ENCODE results near the gene CPAMD8.

- RRBS = 0% methylated on average over 2 of the region's 23 CpGs
Observed at GRCh38 chr19:16586922-16588041, 15.1 kb upstream of the SLC35E1 start.

GRCh38 chr19:16594572-16595017 is 22.4 kb upstream of the SLC35E1 start:
- RRBS = no CpG with 5 or more reads among the region's 6 CpGs

GRCh38 chr19:16652329-16653058 is 7.5 kb downstream of the SMIM7 start:
- RRBS = no CpG with 5 or more reads among the region's 10 CpGs

DNA sequence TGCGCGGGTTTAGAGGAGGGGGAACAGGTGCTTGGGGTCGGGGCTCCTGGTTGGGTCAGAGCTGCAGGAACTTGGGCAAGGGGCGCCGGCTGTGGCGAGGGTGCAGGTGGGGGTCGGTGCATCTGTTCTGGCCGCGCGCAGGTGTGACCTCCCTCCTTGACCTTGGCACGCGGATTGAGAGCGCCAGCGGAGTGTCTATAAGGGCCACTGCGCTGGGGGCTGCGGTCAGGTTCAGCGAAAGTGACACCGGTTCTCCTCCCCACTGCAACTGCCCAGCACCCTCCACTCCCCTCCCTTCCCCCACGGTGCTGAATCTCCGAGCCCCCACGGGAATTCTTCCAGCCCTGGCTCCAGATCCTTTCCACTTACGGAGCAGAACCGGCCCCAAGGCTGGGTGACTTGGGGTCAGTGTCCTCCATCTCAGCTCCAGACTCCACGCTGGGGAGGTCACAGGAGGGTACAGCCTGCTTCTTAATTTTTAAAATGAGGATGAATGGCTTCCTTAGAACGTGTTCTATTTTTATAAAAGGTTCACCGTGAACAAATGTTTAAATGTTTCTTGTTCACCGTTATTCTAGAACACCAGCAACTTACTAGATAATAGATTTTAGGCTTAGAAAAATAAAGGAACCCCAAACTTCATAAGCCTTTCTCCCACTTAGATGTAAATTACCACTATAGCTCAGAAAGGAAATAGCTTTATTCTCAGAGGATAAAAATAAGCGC is 797 bp downstream of the TMEM38A start:
- RRBS = no CpG with 5 or more reads among the region's 28 CpGs

- RRBS = no CpG with 5 or more reads among the region's 16 CpGs
Observed at GRCh38 chr19:16841439-16842109, 12.4 kb downstream of the SIN3B start.

DNA sequence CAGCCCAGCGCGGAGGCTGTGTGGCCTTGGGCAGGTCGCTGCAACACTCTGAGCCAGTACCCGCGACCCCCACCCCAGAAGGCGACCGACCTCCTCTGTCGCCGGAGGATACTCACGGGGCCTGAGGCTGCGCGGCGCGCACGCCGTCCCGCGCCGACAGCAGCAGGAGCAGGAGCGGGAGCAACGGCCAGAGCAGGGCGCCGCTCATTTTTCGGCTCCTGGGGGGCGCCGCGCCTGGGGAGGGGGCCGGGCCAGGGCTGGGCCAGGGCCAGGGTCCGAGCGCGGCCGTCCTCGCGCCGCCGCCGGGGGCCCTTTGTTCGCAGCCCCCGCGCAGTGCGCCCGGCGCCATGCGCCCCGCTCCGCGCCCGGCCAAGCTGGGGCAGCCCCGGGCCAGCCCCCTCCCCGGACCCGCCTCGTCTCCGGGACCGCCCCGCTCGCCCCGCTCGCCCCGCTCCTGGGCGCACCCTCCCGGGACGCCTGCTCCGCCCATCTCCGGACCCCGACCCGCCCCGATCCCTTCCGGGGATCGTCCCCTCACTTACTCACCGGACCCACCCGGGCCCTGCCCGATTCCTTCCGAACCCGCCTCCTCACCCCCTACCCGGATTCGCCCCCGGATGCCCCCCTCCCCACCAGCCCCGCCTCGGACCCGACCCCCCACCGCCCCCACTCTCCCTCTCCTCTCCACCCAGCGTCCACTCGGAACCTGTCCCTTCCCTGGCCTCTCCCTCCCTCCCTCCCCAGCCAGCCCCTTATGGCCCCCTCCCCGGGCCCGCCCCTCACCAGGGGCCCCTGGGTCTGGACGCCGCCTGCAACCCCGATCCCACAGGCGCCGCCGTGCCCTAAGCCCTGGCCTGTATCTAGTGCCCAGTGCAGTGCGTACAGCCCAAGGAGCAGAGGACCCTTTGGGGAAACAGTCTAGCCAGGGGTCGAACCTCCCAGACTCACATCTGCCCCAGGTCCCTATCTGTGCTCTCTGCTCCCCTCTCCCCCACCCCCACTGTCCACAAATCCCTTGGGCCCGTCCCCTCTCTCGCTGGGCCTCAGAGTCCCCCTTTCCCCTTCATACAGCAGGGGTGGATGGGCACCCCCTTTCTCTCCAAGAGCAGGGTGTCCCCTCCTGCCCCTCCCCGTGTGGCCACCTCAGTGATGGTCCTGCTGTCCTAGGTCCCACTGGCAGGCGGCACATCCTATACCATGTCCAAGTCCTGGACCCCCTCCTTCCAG is at the start of gene CPAMD8:
Gene CPAMD8 (minus strand): TSS at position 376 of the 1,227 bp plus-strand sequence.
- RRBS = 2% methylated on average over 14 of the region's 97 CpGs

- RRBS = no CpG with 5 or more reads among the region's 6 CpGs
Observed at GRCh38 chr19:17067551-17067857, 7.7 kb downstream of the HAUS8 start.

DNA sequence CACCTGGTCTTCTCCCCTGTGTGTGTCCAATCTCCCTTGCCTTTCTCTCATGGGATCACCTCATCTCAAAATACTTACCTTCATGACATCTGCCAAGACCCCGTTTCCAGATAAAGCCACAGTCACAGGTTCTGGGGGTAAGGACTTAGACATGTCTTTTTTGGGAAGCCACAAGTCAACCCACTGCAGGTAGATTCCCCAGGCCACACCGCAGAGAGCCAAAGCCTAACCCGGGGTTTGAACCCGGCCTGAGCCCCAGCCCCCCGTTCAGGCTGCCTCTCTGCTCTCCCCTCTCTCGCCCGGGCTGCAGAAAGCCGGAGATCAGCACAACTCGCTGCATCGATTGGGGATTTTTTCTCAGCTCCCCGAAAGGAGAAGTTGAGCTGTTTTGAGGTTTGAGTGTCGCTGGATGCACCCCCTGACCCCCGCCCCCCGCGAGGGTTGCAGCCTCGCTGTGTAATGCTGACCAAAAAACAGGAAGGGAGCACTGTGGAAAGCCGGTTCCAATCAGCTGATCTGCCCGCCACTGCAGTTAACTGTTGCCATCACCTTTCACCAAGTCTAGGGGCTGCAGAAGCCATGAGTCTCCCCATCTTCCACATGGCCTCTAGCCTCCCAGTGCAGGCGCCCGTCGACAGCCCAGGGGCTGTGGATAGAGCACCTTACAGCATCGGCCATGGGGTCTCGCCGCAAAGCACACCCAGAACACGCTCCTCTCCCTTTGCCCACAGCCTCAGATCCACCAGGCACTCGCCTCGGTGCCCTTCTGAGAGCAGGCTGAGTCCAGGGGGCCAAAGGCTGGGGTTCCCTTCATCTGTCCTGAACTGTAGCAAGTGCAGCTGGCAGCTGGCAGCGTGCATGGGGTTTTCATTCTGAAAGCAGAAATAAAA is 34.4 kb downstream of the MYO9B start:
- RRBS = 97% methylated on average over 4 of the region's 28 CpGs

GRCh38 chr19:17149615-17150025 is 65.5 kb upstream of the USE1 start:
- RRBS = no CpG with 5 or more reads among the region's 6 CpGs

DNA sequence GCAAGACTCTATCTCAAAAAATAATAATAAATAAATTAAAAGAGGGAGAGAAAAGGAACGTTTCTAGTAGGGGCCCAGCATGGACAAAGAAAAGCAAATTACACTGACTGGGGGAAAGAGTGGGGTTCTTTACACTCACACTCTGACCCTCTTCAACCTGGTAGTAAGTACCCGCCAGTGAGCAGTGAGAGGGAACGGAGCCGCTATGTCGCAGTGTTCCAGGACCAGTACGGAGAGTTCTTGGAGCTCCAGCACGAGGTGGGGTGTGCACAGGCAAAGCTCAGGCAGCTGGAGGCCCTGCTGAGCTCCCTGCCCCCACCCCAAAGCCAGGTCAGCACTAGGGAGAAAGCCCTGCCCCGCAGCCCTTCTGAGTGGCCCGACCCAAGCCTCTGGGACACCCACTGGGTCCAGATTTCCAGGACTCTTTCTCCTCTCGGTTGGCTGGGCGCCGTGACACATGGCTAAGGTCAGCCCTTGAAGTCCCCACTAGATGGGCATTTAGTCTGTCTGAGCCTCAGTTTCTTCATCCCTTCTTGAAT is 1.7 kb downstream of the OCEL1 start:
- RRBS = no CpG with 5 or more reads among the region's 12 CpGs

DNA sequence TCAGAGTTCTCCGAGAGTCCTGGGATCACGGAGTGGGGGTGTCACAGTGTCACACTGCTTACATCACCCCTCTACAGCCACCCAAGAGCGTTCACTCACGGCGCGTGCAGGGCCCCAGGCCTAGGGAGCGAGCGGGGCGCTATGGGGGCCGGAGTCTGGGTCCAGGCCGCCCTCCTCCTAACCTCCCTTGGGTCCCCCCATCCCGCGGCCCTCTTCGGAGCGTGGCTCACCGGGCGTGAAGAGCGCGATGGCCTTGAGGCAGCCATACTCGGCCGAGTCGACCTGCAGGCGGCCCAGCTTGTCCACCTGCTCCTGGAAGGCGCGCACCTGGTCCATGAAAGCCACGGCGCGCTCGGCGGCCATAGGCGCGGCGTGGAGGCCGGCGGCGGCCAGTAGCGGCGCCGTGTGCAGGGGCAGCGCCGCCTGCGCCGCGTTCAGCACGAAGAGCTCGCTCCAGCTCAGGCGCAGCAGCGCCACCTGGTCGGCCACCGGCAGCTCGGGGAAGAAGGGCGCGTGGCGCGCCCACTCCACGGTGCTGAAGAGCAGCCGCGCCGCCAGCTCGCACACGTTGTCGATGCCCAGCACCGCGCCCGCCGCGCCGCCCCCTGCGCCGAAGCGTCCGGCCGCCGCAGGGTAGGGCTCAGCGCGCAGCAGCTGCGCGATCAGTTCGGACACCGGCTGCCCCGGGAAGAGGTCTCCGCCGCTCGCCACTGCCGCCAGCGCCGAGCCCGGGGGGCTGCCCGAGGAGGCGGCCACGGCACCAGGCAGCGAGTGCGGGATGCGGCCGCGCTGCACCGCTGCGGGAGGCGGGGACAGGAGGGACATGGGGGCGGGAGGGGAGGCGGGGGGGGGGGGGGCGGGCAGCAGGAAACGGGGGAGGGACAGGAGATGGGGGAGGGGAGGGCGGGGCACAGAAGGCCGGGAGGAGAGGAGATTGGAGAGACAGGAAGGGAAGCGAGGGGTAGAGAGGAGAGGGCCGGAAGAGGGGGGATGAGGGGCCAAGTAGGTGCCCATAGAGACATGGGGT is 9.6 kb downstream of the OCEL1 start:
- RRBS = 5% methylated on average over 25 of the region's 107 CpGs

DNA sequence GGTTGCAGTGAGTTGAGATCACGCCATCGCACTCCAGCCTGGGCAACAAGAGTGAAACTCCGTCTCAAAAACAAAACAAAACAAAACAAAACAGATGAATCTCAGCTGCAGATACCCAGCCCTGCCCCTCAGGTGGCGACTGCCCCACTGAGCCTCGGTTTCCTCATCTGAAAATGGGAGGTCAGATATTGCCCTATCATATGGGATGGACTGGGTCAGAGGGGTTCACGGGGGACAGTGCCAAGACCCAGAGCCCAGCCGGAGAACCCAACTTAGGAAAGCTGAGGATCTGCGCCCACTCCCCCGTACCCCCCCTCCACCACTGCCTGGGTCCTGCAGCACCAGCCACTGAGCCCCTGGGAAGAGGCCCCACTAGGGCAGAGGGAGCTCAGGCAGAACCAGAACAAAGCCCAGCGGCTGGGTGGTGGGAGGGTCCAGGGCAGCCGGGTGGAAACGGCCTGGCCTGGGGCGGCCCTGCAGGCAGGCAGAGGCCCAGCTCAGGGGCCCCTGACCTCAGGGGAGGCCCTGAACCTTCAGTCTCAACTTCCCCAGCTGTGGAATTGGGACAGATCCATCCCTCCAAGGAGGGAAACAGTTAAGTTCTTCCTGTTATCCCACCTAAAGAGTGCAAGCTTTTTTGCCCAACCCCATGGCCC is 3.3 kb downstream of the NR2F6 start:
- RRBS = no CpG with 5 or more reads among the region's 13 CpGs

DNA sequence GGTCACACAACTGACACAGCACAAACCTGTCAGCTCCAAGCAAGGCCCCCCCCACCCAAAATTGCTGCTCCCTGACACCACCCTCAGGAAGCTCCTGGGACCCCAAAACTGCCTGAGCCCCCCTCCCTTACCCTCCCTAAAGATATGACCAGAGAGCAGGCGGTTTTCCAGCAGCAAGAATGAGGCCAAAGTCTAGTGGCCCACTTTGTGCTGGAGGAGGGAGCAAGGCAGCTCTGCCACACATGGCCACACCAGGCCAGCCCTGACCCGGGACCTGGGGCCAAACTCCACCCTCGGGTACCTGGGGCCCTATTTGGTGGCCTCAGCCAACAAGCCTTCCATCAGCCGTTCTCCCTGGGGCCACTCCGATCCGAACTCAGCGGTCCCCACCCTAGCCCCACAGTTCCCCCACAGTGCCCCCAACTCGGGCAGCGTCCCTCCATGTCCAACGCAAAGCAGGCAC is 2.3 kb downstream of the NR2F6 start:
- RRBS = no CpG with 5 or more reads among the region's 10 CpGs

GRCh38 chr19:17302155-17302940 is 877 bp downstream of the ABHD8 start:
- RRBS = no CpG with 5 or more reads among the region's 13 CpGs

GRCh38 chr19:17305926-17306981 is 582 bp downstream of the MRPL34 start:
- RRBS = under 1% methylated on average over 15 of the region's 59 CpGs

DNA sequence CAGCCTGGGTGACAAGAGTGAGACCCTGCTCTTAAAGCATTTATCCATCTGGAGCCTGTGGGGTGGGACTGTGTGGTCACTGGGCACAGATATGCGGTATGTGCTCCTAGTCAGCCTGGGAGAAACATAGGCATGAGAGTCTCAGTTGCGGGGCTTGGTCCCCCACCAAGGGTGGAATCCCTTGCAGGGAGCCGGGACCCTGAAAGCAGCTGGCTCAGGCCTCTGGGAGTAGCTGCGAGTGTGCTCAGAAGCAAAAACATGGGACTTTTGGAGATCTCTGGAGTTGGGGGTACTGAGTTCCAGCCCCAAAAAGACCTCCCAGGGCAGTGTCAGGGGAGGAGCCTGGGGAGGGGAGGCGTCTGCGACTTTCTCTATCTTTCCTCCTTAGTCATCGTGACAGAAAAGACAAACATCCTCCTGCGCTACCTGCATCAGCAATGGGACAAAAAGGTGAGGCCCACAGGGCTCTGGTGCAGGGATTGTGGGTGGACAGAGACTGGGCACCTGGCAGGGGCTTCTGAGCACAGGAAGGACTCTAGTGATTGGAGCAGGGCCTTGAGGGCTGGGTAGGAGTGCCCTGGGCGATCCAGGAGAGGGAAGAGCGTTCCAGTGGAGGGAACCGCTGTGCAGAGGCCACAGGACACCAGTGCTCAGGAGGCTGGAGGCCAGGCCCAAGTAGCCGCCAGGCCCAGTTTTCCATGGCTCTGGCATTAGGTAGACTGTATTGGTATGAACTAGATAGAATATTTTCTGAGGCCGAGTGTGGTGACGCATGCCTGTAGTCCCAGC is 6.4 kb downstream of the DDA1 start:
- RRBS = no CpG with 5 or more reads among the region's 14 CpGs

DNA sequence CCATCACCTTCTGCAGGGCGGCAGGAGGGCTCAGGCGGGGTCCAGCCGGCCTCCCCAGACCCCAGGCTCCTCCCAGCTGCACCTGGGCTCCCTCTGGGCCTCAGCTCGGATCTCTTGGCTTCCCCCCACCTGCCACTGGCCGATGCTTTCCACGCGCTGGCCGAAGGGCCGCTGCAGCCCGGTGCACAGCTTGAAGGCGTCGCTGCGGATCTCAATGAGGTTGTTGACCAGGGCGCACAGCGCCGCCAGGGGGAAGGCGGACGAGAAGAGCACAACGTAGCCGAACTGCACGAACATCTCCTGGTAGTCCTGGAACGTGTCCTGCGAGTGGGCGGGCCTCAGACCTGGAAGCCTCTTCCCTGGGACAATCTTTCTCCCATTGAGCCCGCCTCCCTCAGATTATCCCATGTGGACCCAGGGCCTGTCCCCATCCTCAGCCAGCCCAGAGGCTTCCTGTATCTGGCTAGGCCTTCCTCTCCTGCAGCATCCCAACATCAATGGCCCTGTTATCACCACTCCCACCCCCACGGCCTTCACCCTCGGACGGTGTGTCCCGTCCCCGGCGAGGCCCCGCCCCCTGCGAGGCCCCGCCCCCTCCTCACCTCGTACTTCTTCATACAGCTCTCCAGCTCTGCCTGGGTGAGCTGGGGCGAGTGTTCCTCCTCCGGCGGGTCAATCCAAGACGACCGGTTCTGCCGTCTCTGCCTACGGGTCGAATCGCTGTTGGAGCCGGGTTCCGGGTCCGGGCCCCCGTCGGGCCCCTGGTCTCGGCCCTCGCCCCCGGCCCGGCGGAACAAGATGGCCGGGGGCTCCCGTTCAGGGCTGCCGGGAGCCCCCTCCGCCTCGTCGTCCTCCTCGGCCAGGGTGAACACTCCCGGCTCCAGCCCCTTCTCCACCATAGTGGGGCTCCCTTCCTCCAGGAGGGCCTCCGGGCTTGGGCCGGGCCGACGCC is 6.8 kb downstream of the ANO8 start:
- RRBS = 6% methylated on average over 15 of the region's 66 CpGs

- RRBS = no CpG with 5 or more reads among the region's 15 CpGs
Observed at GRCh38 chr19:17369712-17370649, 7.2 kb downstream of the PLVAP start.

GRCh38 chr19:17390409-17391528 is 3.2 kb downstream of the CCDC194 start:
- RRBS = 4% methylated on average over 20 of the region's 92 CpGs

- RRBS = 45% methylated on average over 6 of the region's 31 CpGs
Observed at GRCh38 chr19:17424735-17425437, 5.0 kb downstream of the MVB12A start.

All from renal cortical epithelial cell (primary cell).